Diencephalon (tissue), 2 donors: ENCODE results near the genes AADACL3, PRAMEF7, PRAMEF27, PRAMEF13 and PRAMEF15.

DNA sequence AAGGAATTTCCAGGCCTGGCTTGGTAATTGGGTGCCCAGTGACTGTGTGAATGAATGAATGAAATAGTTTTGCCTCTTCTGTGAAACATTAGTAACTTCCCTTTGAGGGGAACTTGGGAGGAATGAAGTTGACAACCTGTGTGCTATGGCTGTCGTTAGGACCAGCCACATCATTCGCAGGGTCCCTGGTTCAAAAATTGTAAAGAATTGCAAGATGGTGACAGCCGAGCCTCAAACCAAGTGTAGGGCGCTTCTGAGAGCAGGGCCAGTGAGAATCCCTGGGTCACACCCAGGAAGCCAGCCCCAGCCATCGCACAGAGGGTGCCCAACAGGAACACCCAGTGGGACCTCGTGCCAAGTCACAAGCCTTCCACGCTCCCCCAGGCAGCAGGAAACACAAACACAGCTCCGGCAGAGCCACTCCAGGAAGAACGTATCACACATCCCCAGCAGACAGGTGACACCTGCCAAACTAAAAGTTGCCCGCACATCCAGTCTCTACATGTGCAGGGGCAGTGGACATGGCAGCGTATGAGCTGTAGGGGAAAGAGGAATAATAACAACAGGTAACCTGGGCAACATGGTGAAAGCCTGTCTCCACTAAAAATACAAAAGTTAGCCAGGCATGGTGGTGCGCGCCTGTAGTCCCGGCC lies 20.3 kb downstream of the DHRS3 start:
- RAMPAGE, long total RNA = no peak

- RAMPAGE, long total RNA = no peak
Observed at GRCh38 chr1:12607140-12607833, 10.7 kb downstream of the DHRS3 start.

DNA sequence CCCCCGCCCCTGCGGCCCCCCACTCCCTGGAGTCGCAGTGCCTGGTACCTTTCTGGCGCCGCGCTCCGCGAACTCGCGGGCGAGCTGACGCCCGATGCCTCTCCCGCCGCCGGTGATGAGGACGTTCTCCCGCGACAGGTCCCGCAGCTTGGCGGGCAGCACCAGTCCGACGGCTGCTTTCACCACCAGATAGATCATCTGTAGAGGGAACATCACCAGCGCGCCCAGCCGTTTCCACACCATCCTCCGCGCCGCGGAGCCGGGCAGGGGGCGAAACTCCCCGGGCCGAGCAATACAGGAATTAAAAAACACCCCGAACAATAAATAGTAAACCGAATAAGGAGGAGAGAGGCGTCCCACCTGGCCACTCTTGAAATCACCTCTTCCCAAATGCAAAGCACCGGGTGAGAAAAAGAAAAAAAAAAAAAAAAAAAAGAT lies 885 bp downstream of the DHRS3 start:
- RAMPAGE, long total RNA = no peak

- RAMPAGE, long total RNA = no peak
Observed at GRCh38 chr1:12617544-12617837, 519 bp downstream of the DHRS3 start.

DNA sequence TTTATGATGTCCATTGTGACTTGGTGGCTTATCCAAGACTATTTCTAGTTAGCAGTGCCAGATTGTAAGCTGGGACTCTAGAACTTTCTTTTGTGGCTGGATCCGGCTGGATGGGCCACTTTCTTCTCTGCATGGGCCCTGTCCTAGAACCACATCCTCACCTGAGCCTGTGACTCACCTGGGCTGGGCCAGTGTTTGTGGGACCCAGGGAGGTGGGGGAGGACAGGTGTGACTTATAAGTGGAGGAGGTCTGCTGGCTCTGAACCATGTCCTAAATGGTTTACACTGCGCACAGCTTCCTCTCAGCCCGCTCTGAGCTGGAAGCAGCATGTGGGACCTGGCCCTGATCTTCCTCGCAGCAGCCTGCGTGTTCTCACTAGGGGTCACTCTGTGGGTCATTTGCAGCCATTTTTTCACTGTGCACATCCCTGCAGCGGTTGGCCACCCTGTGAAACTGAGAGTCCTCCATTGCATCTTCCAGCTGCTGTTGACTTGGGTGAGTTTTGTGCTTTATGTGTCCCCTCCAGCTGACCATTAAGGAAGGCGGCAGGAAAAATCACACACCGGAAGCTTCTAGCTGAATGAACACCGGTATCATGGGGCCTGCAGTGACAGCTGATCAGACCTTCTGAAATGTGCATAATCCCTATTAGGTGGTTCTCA lies at the start of gene AADACL3:
Gene AADACL3 (plus strand): TSS at position 262 of the 663 bp plus-strand sequence.
- RAMPAGE, long total RNA = no peak

GRCh38 chr1:12916370-12916707 lies at the start of gene PRAMEF7:
Gene PRAMEF7, plus strand, starts transcription at chr1:12916610.
- RAMPAGE, long total RNA = no peak

GRCh38 chr1:13056411-13056812 lies at the start of gene PRAMEF27:
Gene PRAMEF27, minus strand, starts transcription at chr1:13056575.
- RAMPAGE, long total RNA = no peak

DNA sequence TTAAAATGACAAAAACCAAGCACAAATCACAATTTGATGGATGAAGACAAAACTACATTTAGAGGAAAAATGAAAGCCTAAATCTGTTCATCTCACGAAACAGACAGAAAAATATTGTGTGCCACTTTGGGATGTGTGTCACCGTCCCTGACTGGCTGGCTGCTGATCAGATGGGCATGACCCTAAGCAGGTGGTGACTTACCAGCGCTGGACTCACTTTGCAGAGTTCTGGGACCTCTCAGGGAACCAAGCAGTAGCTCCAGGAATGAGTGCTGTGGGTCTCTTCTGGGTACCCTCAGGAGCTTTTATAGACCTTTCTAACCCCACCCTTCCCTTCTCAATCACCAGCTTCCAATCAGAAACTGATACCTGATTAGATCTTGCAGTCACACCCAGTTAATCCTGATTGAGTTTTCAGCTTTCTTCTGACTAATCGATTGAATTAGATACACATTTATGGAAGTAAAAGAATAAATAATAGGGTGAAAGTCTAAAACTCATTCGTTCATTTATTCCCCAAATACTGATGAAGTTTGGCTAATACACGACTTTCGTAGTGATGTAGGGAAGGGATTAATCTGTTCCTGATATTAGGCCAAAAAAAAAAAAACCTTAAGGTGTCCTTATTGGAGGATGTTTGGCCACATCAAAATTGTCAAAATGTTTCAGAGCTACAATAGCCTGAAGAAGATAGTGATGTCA lies at the start of gene PRAMEF13:
Gene PRAMEF13 (minus strand): TSS at position 280 of the 702 bp plus-strand sequence.
- RAMPAGE, long total RNA = no peak

DNA sequence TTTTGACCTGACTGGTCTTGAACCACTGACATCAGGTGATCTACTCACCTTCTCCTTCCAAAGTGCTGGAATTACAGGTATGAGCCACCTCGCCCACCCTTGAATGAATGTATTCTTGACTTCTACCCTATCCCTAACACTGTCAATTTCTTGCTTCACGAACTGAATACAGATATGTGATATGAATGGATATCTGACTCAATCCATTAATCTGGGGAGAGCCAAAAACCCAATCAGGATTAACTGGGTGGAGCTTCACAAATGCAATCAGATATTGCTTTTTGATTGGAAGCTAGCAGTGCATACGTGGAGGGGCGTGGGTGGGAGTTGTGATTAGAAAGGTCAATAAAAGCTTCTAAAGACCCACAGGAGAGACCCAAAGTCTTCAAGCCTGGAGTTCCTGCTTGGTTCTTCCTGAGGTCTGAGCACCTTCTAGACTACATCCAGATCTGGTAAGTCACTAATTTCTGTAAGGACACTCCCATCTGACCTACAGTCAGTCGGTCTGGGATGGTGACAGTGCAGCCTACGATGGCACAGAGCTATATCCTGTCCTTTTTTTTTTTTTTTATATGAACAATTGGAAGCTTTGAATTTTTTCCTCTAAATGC lies at the start of gene PRAMEF15:
Gene PRAMEF15 (plus strand): TSS at position 375 of the 611 bp plus-strand sequence.
- RAMPAGE, long total RNA = no peak

DNA sequence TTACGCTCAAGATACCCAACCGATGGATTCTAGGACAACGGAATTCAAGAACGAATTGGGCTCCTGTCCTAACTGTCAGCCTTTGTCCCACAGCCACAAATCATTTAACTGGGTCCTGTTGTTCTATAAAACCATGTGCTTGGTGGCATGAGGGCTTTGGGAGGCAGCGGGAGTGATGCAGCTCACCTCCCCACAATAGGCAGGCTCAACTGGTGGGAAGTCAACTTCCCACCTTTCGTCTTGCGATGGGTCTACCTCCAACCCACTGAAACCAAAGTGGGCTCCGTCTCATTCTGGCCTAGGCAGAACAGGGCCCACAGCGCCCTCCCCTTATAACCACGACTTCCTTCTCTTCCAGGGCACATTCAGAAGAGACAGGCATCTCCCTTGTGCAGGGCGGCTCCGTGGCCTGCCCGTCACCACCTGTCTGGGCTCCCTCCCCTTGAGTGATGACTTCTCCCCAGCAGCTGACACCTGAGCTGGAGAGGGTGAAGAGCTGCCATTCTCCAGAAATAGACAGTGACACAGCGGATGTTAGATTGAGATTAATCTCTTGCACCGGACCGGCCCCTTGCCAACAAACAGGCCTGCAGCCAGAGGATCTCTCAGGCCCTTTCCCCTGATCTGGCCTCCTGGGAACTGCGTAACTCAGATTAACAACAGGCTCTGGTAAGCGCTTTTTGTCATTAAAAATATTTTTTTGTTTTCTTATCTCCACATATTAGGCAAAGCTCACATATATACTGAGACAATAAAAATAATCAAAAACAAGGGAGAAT lies 26.4 kb downstream of the LRRC38 start:
- RAMPAGE, long total RNA = no peak

DNA sequence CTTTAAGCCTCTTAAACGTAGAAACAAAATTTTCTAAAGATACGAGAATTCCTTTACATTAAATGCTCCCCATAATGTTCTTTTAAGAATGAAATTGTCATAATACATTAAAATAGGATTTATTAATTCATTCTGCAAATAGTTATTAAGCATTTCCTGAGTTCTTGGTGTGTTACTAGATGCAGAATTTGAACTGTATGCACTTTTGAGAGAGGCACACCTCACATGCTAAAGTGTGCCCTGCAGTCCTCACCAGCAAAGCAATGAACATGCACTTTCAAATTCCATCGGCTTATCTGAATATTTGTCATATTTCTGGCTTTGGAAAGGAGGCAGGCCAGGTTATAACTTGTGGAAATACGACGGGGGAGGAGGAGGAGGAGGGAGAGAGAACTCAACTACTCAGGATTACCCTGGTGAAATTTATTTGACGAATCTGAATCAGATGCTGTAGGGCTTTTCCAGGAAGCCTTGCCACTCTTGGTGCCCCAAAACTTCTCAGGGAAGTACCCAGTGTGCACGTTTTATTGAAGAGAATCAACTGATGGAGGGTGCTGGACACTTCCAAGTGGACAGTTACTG lies 3.6 kb downstream of the PDPN start:
- RAMPAGE, long total RNA = no peak

- RAMPAGE, long total RNA = no peak
Observed at GRCh38 chr1:13593483-13594295, 10.1 kb downstream of the PDPN start.

DNA sequence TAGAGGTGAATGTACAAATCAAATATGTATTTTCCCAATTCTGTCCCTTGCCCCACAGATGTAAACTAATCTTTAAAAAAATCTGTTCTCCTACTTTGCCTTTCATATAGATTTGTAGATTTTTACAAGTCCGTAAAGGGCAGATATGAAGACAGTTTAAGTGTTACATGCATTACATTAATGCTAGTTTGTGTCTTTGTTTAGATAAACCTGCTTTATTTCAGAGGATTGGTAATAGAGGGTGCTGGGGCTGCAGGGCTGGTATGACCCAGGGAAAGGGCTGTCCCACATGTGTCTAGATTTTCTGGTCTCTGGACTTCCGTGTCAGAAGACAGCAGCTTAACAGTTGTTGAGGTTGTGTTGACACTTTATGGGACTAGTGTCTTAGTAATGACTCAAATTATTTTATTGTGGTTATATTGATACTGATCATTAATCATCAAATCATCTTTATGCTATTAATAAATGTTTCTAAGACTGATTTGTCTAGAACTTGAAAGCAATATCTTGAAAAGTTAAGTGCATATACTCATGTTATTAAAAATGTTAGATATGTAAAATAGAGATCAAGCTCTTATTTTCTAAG lies 10.1 kb downstream of the PRDM2 start:
- RAMPAGE, long total RNA = no peak

GRCh38 chr1:13726642-13727099 lies 26.7 kb downstream of the PRDM2 start:
- RAMPAGE, long total RNA = no peak

GRCh38 chr1:13728191-13728675 lies 28.2 kb downstream of the PRDM2 start:
- RAMPAGE, long total RNA = no peak

DNA sequence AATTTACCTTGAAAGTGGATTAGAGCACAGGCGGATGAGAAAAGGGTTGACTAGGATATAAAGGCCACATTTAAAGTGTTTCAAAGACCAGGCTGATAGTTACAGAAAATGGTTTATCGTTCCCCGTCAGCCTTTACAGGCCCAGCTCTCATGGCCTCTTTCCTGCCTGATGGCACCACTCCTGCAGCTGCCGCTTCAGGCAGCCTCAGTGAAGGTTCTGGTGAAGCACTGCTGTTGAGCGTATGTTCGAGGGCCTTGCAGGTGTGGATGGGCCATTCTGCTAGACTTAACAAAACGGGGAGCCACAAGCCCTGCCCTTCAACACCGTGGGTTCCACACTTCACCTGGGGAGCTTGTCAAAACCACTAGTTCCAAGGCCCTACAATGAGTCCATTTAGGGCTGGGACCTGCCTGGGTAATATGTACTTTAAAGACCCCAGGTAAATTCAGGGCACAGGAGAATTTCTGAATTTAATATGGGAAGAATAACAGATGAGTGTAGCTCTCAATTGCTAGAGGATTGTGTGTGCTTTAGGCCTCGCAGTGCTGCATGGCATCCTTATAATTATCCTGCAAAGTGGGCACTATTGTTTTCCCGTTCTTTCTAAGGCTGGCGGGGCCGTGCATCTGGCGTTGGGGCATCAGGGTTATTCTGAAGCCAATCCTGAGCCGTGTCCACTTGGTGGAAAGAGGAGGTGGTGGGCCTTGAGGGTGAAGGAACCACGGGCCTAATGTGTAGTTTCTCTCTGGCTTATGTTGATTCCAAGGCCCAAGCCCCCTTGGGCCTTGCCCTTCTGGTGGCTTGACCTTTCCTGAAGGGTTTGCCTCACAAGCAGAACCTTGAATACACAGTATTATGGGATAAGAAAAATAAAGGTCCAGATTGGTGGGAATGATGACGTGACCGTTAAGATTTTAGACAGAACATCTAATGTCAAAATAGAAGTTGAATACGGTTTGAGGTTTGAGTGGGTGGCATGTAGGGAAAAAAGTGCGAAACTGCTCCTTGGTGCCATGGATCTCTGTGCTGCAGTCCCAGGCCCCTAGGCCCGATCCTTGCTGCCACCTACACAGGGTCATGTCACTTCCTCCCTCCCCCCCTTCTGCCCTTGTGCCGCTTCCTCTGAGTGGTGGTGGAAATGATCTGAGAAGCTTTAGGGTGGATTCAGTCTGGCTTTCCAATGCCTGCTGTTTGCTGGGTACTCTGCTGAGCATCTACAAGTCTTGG lies 90.2 kb downstream of the PRDM2 start:
- RAMPAGE, long total RNA = no peak

GRCh38 chr1:13792984-13794129 lies 93.4 kb downstream of the PRDM2 start:
- RAMPAGE, long total RNA = no peak

- RAMPAGE, long total RNA = no peak
Observed at GRCh38 chr1:13801557-13802139, 101.7 kb downstream of the PRDM2 start.

DNA sequence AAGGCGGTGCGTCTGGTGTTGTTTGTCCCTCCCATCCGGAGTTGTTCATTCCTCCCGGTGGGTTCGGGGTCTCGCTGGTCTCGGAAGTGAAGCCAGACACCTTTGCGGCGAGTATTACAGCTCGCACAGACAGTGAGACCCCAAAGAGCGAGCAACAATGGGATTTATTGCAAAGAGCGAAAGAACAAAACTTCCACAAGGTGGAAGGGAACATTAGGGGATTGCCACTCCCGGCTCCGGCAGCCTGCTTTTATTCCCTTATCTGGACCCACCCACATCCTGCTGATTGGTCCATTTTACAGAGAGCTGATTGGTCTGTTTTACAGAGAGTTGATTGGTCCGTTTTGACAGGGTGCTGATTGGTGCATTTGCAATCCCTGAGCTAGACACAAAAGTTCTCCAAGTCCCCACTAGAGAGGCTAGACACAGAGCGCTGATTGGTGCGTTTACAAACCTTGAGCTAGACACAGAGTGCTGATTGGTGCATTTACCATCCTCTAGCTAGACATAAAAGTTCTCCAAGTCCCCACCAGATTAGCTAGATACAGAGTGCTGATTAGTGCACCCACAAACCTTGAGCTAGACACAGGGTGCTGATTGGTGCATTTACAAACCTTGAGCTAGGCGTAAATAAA lies 178.6 kb upstream of the KAZN start:
- RAMPAGE, long total RNA = no peak

DNA sequence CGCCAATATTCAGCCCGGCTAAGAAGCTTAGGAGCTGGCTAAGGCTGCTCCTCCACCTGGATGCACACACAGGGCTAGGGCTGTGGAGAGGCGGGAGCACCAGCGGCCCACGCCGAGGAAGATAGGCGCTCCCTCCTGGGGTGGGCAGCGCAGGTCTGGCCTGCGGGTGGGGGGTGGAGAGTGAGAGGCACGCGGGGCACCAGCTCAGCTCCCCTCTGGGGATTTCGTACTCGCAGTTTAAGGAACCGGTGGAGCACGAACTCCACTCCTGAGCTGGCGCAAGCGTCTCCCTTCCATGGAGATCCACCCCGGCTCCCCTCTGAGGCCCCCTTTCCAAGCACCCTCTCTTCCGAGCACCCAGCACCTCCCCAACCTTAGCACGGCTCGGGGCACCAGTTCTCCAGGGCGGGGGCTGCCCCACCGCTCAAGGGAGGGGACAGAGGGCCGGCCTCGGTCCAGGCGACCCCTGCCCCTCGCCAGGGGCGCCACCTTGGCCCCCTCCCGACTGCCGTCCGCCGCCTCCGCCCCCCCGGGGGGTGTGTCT lies 389 bp upstream of the KAZN start:
- RAMPAGE, long total RNA = no peak